Body of pancreas (tissue), 2 donors: Measurements from ENCODE around the gene BORA.

DNA sequence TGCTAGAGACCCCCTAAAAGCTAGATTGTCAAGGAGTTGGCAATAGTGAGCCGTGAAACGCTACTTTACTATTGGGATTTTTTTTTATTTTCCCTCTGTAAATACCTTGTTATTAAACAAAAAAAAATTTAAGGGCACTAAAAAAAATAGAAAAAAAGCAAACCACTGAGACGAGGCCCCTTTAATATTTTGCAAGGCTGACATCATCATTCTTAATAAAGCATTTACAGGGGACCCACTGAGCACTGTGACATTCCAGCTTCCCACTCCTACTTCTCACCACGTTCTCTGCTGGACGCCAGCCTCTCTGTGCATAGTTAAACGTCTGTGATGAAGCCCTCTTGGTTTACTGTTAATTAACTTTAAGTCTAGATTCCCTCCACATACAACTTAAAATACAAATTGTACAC, 220.1 kb downstream of the MZT1 start:
- PRO-cap = no peak
- RAMPAGE, long total RNA, 2 experiments = no peak in any of the 2 experiments

DNA sequence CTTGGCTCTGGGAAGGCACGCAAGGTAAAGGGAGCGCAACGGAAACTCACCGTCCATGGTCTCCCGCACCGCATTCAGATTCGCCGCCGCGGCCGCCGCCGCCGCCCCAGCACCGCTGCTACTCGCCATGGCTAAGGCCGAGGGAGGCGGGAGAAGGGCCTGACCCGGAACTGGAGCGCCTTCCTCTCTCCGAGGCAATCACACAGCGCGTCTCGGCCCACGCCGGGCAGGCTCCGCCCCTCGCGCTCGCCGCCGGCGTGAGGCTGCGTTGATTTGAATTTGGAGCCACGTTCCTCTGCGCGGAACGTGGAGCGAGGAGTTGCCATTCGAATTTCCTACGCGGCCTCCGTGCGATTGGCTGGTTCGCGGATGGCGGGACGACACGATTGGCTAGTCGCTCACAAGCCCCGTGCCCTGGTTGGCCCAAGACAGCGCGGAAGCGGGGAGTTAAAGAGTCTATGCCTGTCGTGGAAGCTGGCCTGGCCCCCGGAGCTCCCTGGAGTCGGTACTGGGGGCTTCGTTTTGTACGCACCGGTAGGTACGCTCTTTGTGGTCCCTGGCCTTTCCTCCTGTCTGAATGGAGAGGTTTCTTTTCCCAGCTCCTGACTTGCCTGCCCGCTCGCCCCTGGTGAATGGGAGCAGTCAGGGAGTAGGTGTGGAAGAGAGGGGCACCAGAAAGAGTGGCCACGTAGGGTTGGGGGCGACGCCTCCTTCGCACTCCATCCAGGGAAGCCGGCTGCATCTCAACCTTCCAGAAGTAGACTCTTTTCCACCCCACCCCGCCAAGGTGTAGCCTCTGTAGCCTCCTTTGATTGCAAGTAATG, at the start of gene BORA:
Gene BORA, plus strand, starts transcription at position 450 of the 824 bp plus-strand sequence.
- PRO-cap = bidirectional peak, plus-strand start at position 459 of the sequence, minus-strand start at position 172 of the sequence
- RAMPAGE, long total RNA, 2 experiments = start-site peak on the plus strand in 2 of 2 experiments, centred at positions 453 to 454 of the sequence, 13 to 42 reads per replicate; start-site peak on the minus strand in 2 of 2 experiments, centred at positions 141 to 147 of the sequence, 68 to 96 reads per replicate

DNA sequence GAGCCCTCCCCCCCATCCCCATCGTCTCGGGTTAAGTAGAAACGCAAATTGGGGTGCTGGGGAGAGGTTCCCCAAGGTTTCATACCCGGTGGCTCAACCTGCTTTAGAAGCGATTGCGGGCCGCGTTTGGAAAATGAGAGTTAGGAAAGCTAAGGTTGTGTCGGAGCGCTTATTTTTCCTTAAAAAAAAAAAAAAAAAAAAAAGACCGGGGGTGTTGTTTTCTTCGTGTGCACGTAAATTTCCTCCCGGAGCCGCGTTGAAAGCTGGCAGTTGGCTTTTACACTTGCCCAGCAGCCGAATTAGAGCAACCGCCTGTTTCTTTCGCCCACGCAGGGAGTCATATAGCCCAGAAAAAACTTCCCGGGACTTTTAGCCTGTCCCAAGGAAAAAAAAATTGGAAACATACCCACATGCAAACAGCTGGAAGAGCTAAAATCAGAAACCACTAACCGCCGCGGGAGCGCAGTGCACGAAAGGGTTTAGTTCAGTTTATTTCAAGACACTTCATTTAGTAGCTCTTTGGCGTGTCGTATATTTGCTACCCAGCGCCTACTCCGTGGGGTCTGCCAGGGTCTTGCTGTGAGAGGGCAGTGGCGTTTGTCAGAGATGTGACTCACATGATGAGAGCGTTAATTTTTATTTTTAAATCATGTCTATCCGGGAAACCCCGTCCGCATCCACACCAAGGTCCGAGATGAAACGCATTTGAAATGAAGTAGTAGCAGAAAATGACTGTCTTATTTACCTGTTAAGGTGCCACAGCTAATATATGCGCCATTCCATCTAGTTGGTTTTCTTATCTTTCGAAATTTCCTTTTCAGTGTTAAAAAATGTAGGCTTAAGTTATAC, 1.4 kb downstream of the KLF5 start:
- PRO-cap = unidirectional peak, minus-strand start at position 135 of the sequence; unidirectional peak, plus-strand start at position 236 of the sequence
- RAMPAGE, long total RNA, 2 experiments = start-site peak on the plus strand in 1 of 2 experiments, centred at position 169 of the sequence, 5 reads per replicate

- PRO-cap = no peak
- RAMPAGE, long total RNA, 2 experiments = no peak in any of the 2 experiments
Measured at GRCh38 chr13:73075387-73076665, 17.0 kb downstream of the KLF5 start.

DNA sequence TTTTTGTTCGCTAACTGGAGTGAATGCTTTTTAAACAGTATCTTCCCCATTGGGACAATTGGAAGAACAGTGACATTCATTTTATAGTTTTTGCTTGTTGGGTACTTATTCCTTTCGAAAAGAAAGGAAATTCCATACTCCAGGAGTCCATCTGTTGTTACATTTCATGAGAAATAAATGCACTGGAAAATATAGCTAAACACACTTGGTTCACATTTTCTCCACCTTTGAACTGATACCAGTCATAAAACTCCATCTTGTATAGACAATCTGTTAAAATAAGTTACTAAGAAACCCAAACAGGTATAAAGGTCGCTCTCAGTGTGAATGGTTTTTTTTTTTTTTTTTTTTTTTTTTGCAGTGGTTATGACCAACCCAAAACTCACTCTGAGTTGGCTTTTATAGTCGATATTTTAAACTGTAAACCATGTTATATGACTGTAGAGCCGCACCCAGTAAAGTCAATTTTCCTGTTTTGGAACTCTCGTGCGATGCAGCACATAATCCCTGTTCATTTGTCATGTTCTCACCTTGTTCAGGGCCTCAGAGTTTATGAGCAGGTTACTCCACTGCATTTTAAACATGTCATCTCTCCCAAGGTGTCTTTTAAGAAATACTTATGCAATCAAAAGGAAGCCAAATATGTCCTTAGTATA, 112.3 kb downstream of the KLF5 start:
- PRO-cap = no peak
- RAMPAGE, long total RNA, 2 experiments = no peak in any of the 2 experiments

DNA sequence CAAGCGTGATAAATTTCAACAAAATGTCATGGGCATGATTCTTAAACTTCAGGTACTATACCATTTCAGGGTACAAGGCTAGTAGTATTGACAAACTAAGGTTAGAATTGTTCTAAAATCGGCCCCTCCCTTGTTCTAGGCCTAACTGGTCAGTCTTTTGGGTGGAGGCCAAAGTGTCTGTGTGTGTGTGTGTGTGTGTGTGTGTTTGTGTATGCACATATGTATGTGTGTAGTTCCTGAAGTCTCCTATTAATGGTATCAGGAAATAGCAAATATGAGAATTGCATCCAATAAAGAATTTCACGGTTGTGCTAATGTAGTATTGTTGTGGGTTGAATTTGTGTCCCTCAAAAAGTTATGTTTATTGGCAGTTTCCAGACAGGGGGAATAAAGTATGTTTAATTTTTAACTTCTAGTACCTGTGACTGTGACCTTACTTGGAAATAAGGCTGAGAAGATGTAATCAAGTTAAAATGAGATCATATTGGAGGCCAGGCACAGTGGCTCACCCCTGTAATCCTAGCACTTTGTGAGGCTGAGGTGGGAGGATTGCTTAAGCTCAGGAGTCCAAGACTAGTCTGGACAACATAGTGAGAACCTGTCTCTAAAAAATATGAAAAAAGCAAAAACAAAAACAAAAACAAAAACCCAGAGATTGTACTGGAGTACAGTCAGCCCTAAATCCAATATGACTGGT, 119.3 kb downstream of the KLF5 start:
- PRO-cap = no peak
- RAMPAGE, long total RNA, 2 experiments = no peak in any of the 2 experiments

- PRO-cap = no peak
- RAMPAGE, long total RNA, 2 experiments = no peak in any of the 2 experiments
Measured at GRCh38 chr13:73859971-73860302, 801.1 kb downstream of the KLF5 start.

- PRO-cap = no peak
- RAMPAGE, long total RNA, 2 experiments = no peak in any of the 2 experiments
Measured at GRCh38 chr13:73920474-73921168, 861.8 kb downstream of the KLF5 start.

- PRO-cap = no peak
- RAMPAGE, long total RNA, 2 experiments = no peak in any of the 2 experiments
Measured at GRCh38 chr13:73967751-73968427, 909.1 kb downstream of the KLF5 start.

DNA sequence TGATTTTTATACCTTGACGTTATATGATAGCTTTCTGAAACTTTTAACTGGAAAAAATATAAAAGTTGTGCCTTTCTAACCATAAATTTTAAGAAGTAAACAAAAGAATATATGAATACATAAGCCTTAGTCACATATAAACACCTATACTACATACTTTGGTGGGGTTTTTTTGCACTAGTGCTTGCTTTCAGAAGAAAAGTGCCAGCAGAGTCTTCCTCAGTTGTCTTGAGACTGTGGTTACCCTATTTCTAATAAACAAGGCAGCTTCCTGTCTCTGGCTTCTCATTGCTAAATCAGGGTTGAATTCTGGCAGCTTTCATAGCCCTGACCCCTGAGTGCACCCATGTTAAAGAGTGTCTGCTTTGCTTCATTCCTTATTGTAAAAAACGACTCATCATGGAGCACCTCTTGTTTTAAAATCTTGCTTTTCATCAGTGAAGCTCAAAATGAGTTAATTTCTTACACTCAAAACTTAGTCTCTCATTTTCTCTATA, 1003.1 kb downstream of the KLF5 start:
- PRO-cap = no peak
- RAMPAGE, long total RNA, 2 experiments = no peak in any of the 2 experiments

DNA sequence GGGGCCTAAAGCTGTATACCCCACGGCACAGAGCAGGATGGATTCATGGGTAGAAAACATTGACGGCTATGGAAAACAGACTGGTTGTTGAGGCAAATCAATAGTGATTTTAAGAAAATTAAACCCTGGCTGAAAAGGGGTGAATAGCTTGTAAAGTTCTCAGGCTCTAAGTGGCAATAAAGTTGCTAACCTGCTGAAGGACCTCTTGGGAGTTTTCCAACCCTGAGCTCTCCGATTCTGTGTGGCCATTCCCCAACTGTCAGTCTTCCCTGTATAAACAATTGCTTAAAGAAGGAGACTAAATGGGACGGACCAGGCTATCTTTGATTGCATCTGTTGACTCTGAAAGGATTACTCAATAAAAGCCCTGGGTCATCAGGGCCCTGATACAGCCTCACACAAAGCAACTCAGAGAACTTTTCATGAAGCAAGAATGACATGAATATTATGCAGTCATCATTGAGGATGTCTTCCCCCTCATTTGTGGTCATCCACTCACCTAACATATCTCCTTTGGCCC, 308.0 kb downstream of the TBC1D4 start:
- PRO-cap = no peak
- RAMPAGE, long total RNA, 2 experiments = no peak in any of the 2 experiments

DNA sequence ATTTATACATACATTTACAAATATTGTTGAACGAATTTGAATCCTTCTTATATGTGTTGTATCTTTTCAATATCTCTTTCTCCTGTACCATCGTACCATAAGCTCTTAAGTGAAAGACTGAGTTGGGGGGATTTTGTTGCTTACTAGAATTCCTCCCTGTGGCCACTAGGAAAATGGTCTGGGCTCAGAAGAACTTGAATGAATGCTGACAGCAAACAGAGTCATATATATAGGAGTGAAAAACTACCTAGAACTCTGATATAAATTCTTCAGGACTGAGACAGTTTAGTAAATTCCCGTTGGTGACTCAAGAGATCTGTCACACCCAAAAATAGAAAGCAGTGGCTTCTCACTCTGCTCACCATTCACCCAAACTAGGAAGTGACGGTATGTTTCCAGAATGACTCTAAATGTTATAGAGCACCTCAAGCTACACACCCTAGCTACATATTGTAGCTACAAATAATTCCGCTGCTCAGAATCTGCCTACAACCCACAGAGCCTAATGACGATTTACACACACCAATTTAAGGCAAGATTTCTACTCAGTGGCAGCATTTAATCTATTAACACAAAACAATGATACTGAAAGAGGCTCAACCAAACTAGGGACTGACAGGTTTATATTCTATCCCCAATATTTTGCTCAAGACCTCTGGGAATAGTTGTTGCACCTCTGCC, 116.2 kb downstream of the TBC1D4 start:
- PRO-cap = no peak
- RAMPAGE, long total RNA, 2 experiments = no peak in any of the 2 experiments

- PRO-cap = bidirectional peak, plus-strand start at chr13:75480794, minus-strand start at chr13:75480808; bidirectional peak, plus-strand start at chr13:75481104, minus-strand start at chr13:75481090
- RAMPAGE, long total RNA, 2 experiments = no peak in any of the 2 experiments
Measured at GRCh38 chr13:75480503-75481212, 1.3 kb downstream of the TBC1D4 start.

GRCh38 chr13:75761447-75761913, 125.3 kb downstream of the LMO7 start:
- PRO-cap = no peak
- RAMPAGE, long total RNA, 2 experiments = no peak in any of the 2 experiments

DNA sequence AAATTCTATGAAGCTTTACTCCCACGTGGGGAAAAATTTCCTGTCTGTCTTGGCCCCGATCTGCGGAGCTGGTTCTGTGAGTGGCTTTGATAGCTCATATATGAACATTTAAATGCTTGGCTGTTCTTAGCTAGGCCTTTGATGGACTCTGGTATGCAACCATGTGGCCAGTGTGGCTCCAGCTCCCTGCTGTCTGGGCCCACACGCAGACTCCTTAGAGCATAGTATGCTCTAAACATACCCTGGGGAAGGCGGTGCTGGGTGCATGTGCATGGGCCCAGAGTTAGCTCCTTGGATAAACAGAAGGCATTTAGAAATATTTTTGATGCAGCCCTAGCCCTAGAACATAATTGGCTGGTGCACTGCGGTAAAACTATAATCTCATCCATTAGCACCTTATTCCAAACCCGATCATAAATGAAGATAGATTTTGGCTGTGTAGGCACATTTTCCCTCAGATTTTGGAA, 153.4 kb downstream of the LMO7 start:
- PRO-cap = no peak
- RAMPAGE, long total RNA, 2 experiments = no peak in any of the 2 experiments

GRCh38 chr13:75807849-75808284, 171.7 kb downstream of the LMO7 start:
- PRO-cap = no peak
- RAMPAGE, long total RNA, 2 experiments = no peak in any of the 2 experiments

GRCh38 chr13:75857795-75858817, 222.0 kb downstream of the LMO7 start:
- PRO-cap = no peak
- RAMPAGE, long total RNA, 2 experiments = no peak in any of the 2 experiments

DNA sequence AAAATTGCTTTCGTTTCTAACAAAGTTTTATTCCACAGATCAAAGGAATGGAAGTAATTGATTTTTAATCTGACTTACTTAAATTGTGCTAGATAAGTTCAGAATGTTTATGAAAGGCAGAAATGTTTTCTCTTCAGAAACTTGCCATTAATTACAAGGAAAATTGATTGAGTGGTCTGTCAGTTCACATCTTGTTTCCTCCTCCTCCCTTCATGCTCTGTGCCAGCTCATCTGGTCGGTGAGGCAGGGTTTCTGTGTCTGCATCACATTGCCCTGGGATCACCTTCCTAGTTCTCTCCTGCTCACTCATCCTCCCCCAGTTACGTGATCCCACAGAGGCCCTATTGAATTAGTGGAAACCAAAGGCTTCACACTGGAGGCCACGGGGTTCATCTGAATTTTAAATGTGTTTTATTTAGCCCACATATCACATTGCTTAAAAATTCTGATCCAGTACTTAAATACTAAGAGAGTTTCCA, 378.8 kb downstream of the LMO7 start:
- PRO-cap = no peak
- RAMPAGE, long total RNA, 2 experiments = no peak in any of the 2 experiments

DNA sequence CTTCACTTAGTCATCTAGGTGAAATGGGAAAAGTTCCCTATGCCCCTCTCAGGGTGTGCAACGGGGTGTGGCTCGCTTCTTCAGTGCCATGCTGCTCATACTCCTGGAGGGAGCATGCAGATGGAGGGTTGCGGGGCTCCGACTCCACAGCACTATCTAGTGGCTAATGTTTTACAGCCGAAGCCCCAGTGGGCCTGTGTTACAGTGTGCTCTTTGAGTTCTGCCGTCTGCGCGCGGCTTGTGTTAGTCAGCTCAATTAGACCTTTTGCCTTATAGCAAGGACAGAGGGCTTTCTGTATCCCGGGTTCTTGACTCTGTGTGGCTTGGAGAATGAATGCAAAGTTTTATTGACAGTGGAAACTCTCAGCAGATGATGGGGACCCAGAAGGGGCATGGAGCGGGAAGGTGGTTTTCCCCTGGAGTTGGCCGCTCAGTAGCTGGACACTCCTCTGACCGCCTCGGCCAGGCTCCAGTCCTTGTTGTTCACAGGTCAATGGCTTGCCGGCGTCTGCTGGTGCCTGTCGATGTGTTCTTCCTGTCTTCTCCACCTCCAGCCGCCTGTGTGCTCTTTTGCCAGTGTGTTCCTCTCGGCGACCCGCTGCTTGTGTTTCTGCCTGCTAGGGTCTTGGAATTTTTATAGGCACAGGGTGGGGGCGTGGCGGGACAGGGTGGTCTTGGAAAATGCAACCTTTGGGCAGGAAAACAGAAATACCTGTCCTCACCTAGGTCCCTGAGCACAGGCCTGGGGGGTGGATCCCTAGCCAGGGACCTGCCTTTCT, 383.5 kb downstream of the LMO7 start:
- PRO-cap = no peak
- RAMPAGE, long total RNA, 2 experiments = no peak in any of the 2 experiments

DNA sequence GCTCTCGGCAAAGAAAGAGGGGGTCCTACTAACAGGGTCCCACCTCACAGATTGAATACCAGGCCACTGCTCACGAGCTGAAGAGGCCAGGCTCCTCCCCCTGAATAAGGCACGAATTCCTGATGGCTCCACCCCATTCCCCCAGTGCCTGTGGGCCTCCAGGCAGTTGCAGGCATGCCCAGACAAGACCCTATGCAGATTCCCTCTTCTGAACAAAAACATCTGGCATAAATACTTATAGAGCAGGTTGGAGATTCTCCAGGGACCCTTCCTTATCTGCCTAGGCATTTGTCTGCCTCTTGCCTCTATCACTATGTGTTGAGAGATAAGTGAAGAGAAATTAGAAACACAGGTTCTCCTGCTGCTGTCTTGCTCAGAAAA, 364.2 kb downstream of the KCTD12 start:
- PRO-cap = no peak
- RAMPAGE, long total RNA, 2 experiments = no peak in any of the 2 experiments